Mammary microvascular endothelial cell (primary cell): ENCODE results near the genes TMEM140 and SLC13A4.

DNA sequence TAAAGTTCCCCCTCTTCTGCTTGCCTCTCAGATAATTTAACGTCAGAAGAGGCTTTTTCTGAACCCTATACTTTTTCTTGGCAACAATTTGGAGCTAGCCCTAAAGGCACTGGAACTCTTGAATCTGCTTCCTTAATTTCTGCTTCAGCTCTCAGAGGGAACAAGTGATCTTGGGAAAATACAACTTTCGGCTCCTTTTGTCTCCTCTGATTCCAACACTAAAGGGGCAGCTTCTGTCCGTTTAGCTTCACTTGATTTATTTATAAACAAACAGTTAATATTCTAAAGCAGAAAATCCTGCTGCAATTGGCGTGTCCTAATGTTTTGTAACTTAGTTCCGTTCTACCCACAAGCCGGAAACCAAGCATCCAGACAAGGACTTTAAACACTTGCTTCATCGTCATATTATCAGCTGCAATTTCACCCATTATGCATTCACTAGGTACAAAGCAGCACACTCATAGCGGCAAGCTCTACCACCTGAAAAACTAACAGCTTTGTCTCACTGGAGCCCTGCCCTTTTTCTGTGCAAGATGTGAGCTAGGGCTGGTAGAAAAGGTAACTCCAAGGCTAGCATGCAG, 43.9 kb upstream of the BPGM start:
- RAMPAGE, long total RNA = no peak

- RAMPAGE, long total RNA = no peak
Observed at GRCh38 chr7:134746061-134746536, 33.3 kb upstream of the CALD1 start.

GRCh38 chr7:134827458-134828483, 48.3 kb downstream of the CALD1 start:
- RAMPAGE, long total RNA = no peak

GRCh38 chr7:134935566-134936109, 50.7 kb upstream of the AGBL3 start:
- RAMPAGE, long total RNA = no peak

DNA sequence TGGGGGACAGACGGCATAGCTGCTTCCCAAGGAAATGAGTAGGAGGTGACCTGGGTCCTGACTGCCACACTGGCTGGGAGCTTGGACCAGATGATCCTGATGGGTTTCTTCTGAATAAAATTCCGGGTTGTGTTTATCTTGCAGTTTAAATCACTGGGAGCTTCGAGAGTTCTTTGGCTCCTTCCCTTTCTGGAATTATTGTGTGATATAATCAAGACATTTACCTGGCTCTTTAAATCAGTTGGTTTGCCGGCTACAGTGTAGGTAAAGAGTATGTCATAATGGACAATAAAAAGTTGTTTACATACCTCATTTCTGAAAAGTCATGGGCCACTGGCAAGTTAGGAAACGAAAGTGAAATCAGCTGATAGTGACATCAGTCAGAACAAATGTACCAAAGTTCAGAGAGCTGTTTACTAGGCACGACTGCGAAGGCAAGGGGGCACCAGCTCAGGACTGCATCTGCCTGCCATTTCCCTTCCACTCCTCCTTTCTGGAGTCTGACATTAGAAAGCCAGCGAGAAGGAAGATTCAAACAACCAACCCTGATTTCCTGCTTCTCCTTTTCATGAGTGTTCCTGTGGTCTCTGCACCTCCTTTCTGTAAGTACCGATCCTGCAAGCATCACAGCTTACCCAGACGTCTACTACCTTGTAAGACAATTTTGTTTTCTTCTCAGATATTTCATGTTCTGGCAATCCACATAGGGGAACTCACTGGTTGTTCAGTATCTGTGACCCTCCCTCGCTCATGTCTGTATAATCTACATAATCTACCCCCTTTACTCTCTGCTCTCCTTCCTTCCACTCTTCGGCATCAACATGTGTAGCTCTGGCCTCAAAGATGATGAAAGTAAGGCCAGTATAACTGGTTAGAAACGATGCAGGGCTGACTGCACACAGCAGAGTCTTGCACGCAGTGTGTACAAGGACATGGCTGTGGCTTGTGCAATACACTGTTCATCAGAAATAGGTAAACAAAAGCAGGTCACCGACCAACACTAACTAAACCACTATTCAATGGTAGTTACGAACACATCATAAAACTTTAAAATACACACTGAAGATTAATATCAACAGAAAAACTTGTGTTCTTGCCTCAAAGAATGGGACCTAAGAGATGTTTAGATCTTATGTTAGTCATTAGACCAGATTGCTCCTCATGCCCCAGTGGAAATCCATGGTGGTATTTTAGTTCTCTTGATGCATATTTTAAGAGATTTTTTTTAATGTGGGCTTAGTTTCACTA, at the start of gene TMEM140:
TSS of gene TMEM140 (plus strand) at position 404 of the 1,248 bp plus-strand sequence.
- RAMPAGE, long total RNA = start-site peak on the plus strand centred at position 418 of the sequence, 48 bp wide, 34 and 89 reads in 2 replicates

DNA sequence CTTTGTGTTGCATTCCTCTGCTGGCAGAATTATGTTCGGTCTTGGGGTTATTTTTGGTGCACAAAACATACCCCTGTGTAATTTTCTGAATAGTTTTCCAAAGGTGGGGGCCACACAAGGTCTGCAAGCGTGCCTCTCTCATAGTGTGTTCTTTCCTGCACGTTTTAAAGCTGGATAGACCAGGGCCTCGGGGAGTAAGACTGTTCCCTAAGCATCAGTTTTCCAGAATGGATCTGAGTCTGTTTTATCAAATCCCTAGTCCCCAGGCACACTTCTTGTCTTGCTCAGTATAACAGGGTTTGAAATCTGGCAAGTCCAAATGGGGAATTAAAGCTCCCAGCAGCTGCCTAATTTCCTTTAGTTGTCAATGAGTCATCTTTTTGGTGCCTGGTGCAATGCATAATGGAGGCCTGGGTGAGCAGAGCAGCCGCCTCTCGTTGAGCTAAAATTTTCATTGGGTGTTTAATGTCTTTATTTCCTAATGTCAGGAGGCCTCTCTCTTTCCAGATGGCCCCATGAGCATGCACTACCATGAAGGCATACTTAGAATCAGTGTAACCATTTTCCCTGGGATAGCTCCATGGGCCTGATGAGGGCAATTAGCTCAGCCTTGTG, 87.9 kb downstream of the STRA8 start:
- RAMPAGE, long total RNA = no peak

DNA sequence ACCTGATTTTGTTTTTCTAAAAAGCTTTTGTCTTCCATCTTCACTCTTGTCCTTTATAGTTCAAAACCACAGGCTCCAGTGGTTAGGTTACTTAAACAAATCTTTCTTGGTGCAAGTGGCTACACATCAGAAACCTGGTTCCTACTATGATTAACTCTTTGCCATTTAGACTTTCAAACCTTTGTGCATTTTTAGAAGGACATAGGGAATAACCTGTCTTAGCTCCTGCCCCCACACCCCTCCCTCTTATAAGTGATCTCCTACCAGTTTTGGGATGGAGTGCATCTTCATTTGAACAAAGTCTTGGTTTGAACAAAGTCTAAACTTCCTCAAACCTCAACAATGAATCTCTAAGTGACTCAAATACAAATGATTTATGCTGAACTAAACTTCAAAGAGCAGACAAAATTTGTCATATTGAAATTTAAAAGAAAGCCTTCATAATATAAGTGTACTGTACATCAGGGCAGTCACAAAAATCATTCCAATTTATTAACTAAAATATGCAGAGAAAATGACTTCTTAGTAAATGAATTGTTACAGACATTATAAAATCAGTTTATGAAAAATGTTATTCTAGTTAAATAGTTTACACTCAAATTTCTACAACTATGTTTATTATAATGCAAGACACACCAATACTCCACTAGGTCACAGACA, 136.0 kb downstream of the STRA8 start:
- RAMPAGE, long total RNA = no peak

DNA sequence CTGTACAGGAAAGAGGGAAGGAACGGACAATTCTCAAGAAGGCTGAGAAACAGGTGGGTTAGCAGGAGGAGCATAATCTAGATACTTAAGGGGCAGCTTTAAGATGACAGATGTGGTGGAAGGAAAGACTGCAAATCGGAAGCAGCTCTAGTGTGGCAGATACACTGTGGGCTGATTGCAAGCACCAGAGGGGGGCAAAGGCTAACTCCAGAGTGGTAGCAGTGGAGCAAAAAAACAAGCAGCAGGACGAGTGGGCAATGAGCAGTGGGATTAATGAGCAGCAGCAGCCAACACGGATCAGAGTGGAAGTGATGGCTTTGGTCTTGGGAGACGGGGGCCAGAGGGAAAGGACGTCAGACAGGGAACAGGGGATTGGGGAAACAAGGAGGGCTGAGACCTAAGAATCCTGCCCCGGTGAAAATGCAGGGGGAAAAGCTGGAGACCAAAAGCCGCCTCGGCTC, 714 bp downstream of the CNOT4 start:
- RAMPAGE, long total RNA = no peak

- RAMPAGE, long total RNA = no peak
Observed at GRCh38 chr7:135584321-135585578, 27.0 kb downstream of the NUP205 start.

- RAMPAGE, long total RNA = no peak
Observed at GRCh38 chr7:135638422-135638901, 23.9 kb upstream of the STMP1 start.

- RAMPAGE, long total RNA = no peak
Observed at GRCh38 chr7:135728045-135728941, at the start of gene SLC13A4. Gene SLC13A4 (minus strand): TSS chr7:135728186.

DNA sequence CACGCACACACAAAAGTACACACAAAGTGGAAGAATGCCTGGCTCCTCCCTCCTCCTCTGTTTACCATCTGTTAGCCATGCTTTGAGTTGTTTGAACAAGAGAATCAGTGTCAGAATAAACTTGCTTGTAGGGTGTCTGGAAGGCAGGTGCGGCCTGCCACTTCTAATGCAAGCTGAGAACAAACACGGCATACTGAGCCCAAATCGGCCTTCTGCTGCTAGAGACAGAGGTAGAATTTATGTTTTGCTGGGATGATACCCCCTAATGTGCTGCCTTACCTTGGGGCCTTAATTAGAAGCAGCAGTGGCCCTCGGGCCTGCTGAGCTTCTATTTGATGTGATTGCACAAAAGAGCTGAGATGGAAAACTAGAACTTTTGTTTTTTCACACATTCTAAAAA, 24.9 kb upstream of the FAM180A start:
- RAMPAGE, long total RNA = no peak

- RAMPAGE, long total RNA = no peak
Observed at GRCh38 chr7:135800369-135800938, 51.8 kb upstream of the FAM180A start.

GRCh38 chr7:135979981-135980324, 2.8 kb upstream of the MTPN start:
- RAMPAGE, long total RNA = no peak

- RAMPAGE, long total RNA = no peak
Observed at GRCh38 chr7:137820517-137821182, 26.1 kb downstream of the DGKI start.

DNA sequence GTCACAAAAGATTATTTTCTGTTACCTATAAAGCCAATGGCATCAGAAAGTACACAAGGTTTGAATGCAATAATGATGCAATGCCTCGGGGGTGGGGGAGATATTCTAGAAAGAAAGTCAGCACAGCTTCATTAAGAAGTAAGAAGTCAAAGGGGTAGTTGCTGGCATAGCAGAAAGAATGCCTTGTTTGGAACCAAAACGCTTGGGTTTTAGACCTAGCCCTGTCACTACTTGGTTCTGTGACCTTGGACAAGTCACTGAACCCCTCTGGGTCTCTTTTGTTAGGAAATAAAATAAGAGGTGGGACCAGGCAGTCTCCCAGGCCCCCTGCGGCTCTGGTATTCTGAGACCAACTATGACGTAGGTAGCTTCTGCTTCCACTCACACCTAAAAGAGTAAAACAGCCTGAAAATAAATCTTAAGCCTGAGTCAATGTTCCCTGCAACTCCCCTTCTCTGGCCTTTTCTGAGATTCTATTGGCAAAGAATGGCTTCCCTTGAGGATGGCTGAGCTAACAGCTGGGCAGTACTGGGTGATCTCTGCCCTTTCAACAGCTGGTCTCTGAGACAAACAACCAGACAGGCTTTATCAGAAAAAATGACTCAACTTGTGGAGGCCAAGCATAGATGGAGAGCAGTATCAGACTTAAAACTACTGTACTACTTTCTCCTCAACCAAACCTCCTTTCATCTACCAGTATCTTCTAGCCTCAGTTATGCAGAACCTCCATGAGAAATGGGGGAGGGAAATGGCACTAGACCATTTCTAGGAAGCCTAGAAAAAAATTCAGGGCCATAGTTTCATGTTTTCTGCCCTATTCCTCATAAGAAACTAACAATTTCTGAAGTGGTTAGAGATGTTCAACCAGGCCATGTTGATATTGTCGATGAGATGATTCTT, 58.8 kb downstream of the CREB3L2 start:
- RAMPAGE, long total RNA = no peak

DNA sequence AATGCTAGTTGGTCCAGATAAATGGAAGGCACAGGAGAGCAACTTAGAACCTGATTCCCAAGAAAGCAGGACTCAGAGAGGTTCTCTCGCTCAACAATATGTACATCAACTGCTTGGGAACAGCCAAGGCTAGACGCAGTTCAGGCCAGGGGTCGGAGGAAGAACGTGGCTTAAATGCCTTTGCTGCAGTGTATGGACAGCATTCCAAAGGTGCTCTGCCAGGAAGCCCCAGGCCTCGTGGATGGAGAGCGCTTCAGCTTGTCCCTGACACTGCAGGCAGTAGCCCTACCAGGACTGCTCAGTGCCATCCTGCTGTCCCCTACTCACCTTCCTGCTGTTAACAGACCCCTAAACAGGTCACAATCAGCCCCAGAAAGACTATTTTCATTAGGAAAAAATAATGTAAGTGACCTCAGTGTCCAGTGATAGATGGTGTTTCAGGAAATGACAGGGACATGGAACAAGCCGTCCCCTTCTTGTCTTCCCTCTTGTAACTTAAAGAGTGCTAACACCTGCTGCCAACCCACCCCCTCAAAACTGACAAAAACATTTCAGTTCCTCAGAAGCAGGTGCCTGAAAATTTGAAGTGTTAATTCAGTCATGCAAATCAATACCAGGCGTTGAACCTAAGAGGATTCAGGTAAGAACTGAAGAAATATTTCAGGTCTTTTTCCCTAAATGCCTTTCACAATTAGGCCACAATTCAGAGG, 16.5 kb downstream of the CREB3L2 start:
- RAMPAGE, long total RNA = no peak

DNA sequence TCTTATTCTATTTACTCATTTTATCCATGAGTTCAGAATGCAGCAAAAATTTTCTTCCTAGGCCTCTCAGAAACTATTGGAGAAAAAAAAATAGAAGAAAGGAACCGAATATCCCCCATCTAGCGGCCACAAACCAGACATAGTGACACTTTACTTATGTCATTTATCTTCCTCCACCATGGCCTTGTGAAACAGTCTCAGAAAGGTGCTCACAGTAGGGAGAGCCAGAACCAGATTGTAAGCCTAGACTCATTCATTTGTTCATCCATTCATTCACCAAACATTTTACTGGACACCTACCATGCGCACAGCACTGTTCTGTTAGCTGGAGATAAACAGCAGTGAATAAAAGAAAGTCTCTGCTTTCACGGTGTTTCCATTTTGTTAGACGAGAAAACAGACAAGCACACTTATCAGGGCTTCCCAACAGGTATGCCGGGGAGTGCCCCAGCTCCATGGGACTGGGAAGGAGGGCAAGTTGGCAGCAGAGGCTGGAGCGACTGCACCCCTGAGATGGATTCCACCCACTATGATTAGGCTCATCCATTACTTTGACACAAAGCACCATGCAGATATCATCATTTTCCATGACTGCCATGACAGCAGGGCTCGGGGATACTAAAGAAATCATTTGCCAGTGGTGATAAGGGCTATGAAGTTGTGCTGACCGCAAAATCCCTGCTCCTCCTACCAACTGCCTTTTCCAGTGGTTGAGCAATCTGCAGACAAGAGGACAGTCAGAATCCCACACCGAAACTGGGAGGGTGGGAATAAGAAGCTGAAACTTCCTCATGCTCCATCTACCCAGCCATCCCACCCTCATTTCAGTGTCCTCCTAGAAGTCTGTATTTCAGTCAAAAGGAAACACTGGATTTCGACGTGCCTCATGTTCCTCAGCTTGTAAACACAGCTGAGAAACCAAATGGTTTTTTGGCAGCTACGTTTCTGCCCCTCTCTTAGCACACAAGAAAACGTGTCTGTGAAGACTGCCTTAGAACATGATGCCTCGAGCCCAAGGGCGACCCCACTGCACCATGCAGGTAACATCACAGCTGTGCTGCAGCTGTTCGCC, 15.6 kb downstream of the CREB3L2 start:
- RAMPAGE, long total RNA = no peak

DNA sequence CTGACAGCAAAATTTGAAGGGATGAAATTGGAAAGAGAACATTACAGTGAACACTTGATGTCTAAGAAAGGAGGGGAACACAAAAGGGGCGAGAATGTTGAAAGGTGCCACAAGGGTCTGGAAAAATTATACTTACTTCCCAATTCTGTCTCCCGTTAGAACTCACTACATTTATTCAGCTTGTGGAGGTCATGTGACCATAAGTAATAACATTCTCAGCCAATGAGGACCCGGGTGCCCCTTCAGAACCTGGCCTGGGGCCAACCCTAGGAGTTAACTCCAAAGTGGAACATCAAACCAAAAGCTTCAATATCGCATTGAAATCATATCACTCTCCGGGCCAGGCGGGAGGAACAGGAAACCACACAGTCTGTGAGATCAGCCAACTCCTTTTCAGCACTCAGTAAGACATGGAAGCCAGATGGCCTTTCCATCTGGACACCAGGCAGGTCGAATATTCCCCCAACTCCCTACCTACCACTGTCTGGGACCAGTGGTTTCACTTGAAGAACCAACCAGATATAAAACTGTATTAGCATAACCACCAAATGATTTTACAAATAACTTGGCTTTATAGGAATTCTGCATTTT, 5.5 kb downstream of the CREB3L2 start:
- RAMPAGE, long total RNA = no peak

- RAMPAGE, long total RNA = no peak
Observed at GRCh38 chr7:139026107-139027302, 9.3 kb downstream of the ZC3HAV1L start.